ENCODE measurements around the genes RPL22L1 and TMEM212.

GRCh38 chr3:170320522-170321010 is 36.9 kb upstream of the SKIL start:
- PRO-cap: no peak
- RAMPAGE, long total RNA: no peak

- PRO-cap: no peak
- RAMPAGE, long total RNA: no peak
Observed at GRCh38 chr3:170390072-170390649, 28.5 kb upstream of the CLDN11 start.

GRCh38 chr3:170420309-170421016 is 1.8 kb downstream of the CLDN11 start:
- PRO-cap: no peak
- RAMPAGE, long total RNA: no peak

GRCh38 chr3:170425576-170426312 is 7.1 kb downstream of the CLDN11 start:
- PRO-cap: no peak
- RAMPAGE, long total RNA: no peak

DNA sequence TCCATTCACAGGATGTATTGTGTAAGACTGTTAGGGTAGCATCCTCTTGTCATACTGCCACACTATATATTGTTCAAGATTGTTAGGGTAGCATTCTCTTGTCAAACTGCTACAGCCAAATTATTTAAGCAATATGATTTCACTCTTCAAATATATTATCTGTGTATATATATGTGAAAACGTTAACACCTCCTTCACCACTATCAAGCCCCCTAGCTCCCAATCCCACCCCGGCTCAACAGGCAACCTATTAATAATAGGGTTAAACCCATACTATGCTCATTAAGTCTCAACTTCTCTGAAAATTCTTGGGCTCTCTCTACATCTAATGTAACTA is 3.4 kb downstream of the RPL22L1 start:
- PRO-cap: no peak
- RAMPAGE, long total RNA: no peak

DNA sequence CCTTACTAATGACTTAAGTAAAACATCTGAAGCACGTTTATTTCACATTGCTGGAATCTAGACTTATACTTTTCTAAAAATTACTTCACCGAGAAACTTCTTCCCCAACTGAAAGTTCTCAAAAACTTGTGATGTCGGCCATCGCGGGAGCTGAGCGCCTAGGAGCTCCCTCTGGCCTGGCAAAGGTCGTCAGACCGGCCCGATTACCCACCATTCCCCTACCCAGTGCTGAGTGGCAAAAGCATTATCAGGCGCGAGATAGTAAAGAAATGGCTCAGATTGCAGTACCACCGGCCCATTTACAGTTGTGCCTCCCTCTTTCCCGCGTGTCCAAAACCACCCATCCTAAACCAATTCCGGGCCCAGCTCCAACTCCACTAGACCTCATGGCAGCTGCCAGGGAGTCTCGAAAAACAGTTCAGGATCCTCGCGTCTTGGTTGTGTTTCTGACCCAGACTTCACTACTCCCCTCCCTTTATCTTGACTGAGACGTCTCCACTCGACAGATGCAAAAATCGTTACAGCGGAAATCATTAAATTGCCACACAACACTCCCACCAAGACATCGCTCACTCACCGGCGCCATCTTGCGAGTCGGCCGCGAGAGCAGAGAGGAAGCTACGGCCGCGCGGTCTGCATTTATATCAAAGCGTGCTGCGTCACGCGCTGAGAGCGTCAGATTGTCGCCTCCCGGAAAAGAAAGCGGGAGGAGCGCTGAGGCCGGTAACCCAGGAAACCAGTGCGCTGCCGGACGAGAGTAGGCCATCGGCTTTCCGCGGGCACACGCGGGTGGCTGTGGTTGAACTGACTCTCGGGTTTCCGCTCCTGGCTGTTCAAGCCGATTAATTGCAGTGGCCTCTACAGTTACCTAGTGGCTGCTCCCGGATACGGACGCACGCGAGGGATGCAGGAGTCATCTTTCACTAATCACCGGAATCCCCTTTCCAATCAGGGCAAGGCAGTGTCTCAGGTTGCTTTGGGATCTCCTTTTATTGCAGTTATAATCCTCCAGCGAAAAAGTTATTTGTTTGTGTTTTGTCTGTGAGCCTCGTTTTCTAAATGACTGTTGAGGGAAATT is at the start of gene RPL22L1:
Gene RPL22L1 (minus strand): TSS at position 614 of the 1,078 bp plus-strand sequence.
- PRO-cap: bidirectional peak, plus-strand start at position 765 of the sequence, minus-strand start at position 614 of the sequence
- RAMPAGE, long total RNA: start-site peak on the minus strand centred at position 614 of the sequence, 8 bp wide, 189 and 272 reads in 2 replicates

DNA sequence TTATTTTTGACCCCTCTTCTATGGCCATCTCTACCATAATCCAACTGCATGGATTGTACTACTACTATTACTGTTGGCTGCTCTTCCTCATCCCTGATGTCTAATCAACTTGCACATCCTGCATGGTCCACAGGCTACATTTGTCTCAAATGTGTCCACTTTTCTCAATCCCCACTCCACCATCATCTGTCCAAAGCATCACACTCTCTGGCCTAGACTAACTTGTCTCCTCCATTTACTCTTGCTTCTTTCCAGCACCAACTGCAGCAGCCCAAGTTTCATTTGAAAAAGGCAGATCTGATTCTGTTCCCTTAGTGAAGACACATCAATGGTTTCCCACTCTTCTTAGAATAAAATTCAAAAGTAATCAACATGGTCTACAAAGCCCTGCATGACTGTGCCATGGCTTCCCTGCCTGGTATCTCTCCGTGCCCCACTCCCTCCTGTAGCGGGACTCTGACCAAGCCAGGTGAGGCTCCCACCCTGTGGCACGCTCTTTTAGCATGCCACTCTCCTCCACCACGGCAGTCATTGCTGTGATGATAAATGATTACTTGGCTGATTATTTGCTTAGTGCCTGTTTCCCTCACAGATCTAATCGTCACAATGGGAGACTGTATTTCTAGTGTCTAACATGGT is 127.0 kb upstream of the SLC2A2 start:
- PRO-cap: no peak
- RAMPAGE, long total RNA: no peak

DNA sequence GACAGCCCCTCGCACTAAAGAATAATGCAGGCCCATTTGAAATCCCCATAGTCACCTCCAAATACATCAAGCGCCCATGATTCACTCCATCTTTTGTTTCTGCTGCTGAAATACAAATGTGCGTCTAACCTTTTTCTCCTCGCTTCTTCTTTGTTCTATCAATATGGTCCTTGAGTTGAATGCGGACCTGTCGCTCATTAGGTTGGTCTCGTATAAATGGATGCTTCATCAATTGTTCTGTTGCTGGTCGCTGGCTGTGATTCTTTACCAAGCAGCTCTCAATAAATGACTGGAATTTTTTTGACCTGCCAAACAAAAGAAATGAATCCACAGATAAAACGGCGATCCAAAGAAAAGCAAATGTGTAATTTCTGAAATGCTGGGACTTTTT is 140.4 kb upstream of the SLC2A2 start:
- PRO-cap: no peak
- RAMPAGE, long total RNA: no peak

DNA sequence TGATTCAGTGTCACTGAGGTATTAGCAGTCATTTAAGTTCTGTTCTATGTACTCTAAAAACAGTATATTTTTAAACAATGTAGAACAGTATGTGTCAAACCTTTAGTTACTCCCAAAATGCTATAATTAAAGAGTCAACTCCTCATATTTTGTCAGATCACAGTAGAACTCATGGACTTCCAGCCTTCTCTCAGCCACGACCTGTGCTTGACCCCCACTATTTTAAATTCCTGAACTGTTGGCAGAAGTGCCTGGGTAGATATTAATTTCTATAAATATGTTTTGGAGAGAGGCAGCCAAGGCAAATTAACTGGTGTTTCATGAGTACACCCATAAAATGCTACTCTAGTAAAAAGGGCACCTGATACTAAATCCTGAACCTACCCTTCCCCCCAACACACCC is 164.2 kb downstream of the TNIK start:
- PRO-cap: no peak
- RAMPAGE, long total RNA: no peak

DNA sequence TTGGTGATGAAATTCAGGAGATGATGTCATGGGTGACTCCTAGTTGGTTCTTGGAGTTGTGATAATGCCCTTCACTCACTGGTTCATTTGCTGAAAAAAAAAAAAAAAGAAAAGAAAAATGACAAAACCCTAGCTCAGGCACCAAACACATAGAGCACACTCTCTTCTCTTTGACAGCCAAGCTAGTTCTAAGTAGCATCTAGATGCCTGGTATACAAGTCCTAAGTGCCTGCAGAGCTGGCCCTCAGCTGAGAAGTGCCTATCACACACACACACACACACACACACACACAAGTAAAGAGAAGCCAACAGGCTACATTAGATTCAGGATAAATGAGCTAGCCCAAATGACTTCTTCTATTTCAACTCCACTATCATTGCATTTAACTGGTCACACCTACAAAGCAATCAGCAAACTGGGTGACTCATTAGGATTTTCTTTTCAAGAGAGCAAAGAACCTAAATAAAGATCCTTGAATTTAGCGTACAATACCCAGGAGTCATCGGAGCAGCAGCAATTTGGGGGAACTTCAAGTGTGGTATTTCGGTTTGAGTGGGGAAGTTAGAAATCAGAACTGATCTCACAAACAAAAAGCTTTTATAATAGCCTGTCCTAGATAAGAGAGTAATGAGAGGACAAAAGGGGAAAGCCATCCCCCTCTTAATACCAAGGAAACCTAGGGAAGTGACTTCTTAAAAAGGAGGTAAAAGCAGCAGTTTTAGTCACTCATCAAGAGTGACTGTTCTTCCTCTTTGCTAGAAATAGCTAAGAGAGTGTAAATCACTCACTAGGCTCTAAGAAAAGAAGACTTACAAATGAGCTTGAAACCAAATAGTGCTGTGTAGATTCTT is 112.8 kb downstream of the TNIK start:
- PRO-cap: no peak
- RAMPAGE, long total RNA: no peak

DNA sequence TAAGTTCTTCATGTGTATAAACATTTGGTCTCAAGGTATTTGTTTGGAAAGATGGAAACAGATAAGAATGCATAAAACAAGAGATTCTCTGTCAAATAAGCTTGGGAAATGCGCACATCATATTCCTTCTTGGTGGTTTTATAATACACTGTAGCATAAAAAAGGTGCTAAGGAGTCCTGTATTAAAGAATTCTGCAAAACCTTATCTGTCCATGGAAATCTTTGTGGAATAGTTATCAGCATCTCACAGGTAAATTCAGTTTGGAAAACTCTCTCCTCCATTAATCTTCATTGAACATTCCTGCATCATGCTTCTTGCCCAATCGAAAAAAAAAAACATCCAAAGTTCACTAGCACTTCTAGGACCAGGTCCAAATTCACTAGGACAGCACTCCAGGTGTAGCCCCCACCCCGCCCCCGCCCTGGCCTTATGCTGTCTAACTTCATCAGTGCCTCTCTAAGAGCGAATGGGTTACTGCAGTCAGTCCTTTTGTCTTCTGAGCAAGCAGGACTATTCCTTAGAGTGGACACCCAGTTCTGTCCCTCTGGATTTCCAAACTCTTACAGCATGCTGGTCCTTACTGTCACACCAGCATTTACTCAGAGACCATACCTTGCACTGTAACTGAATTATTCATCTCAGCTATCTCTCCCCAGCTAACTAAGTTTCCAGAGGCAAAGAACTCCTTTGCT is 138.6 kb downstream of the PLD1 start:
- PRO-cap: no peak
- RAMPAGE, long total RNA: no peak

- PRO-cap: no peak
- RAMPAGE, long total RNA: no peak
Observed at GRCh38 chr3:171776001-171776468, 34.2 kb downstream of the PLD1 start.

DNA sequence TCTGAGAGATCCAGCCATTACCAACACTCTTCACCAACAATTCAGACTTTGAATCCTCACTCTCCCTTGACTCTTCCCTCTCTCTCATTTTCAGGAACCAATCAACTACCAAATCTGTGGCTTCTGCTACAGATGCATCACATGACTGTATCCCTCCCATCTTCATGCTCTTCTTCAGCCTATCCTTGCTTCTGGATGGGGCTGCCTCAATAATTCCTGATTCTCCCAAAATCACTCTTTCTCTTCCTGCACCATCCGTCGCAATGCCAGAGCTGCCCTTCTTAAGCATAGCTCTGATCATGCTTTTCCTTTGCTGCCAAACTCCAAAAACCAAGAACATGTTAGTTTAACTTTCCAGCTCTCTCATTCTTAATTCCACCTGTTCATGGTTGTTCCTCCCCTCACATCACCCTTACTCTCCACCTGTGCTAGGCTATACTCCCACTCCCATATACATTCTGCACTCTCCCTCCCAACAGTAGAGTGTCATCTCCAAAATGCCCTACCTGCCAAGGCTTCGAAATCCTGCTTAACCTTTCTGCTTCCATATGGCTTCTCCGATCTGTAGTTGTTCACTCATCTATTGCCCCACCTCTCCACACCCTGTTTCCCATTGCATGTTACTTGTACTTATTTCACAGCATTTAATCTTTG is 13.5 kb downstream of the PLD1 start:
- PRO-cap: no peak
- RAMPAGE, long total RNA: no peak

DNA sequence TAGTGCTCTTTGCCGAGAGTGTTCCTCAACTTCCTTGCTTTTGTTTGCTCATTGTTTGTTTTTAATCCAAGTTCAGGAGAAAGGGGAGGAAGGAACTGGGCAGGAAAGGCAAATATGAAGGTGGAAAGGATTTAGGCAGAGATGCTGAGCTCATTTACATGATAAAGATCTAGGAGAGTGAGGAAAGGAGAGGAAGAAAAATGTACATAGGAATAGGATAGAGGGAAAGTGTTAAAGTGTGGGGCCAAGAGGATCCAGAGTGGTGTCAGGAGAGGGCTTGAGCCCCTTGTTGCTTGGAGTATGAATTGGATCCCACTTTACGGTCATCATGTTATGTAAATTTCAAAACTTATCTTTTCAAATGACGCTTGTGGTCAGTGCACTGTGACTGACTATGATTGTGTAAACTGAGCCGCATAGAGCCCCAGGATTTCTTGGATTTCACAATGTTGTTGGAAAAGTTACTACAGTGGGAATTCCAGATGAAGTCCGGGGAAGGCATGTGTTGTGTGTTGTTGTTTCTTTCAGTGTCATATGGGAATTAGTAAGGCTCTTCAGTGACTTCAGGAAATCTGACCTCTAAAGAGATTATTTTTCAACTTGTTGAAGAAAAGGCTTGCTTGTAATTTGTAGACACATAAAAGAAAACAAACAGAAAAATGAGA is 15.1 kb upstream of the PLD1 start:
- PRO-cap: no peak
- RAMPAGE, long total RNA: no peak

DNA sequence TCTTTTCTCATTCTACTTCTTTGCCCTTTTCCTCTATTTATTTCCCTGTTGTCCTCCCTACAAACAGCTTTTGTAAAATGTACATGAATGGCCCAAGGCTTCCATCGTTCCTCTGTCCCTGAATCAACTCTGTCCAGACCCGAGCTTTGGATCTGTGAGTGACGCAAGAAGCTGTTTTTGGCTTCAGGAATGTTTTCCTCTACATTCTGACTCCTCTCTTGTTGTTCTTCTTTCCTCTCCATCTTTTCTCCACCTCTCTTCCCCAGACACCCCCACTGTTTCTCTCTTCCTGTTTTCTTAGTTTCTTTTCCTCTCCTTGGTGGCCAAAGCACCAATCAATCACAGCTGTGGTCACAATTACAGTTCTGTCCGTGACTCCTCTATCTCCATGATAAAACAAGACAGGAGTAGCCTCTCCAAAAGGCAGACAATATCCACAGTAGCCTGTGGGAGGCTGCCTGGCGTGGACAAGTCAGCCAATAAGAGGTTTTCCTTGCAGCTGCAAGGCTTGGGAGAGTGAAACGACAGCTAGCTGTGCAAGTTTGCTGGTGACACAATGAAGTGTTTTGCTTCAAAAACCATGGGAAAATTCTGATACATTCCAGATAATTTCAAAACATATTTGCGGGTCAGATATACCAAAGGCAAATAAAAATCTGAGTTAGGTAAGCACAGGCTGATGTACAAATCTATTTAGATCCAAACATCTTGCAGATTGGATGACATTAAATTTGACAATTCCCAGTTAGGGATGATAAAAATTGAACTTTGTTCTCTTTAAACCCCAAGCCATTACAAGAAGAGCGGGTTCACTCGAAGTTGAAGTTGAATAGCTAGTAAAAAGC is 4.8 kb upstream of the TMEM212 start:
- PRO-cap: no peak
- RAMPAGE, long total RNA: no peak

DNA sequence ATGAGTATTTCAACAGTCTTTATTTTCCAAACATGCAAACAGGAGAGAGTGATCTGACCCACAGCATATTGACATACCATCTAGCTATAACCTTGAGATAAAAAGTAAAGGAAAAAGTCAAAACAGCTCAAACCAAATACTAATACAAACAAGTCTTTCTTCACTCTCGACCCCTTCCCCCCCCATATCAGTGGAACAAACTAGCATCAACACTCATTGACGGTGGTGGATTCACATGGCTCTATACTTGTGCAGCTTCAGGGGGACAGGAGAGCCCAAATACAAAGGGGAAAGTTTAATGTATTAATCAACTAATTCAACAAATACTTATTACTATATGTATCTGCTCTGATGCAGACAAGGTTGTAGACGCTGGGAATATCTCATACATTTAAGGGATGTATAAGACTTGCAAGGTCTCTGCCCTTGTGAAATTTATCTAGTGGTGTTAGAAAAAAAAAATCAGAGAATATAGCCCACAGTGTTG is 1.8 kb upstream of the TMEM212 start:
- PRO-cap: no peak
- RAMPAGE, long total RNA: no peak

DNA sequence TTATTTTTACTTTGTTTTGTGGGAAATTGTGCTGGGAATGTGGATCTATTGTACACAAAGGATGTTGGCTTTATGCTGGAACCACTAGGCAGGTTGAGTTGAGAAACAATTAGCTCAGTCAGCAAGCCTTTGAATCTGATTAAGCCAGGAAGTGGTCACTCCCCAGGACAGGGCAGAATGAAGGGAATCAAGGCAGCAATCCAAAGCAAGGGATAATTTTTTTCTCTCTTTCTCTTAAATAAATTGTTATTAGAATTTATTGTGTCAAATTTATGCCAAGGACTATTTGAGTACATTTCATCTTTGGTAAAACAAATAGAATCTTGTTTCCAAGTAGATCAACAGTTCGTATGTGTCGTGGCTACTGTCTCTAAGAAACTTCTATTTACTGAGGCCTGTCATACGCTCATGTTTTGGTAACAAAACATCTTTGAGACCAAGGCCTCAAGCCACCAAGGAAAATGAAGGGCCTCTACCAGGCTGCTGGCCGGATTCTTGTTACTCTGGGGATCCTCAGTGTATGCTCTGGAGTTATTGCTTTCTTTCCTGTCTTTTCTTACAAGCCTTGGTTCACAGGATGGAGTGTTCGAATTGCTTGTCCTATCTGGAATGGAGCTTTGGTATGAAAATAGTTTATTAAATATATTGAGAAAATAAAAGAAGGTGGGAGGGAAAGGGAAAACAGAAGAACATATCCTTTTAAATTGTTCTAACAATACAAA is at the start of gene TMEM212:
Gene TMEM212 (plus strand): TSS at position 427 of the 722 bp plus-strand sequence.
- PRO-cap: no peak
- RAMPAGE, long total RNA: no peak

DNA sequence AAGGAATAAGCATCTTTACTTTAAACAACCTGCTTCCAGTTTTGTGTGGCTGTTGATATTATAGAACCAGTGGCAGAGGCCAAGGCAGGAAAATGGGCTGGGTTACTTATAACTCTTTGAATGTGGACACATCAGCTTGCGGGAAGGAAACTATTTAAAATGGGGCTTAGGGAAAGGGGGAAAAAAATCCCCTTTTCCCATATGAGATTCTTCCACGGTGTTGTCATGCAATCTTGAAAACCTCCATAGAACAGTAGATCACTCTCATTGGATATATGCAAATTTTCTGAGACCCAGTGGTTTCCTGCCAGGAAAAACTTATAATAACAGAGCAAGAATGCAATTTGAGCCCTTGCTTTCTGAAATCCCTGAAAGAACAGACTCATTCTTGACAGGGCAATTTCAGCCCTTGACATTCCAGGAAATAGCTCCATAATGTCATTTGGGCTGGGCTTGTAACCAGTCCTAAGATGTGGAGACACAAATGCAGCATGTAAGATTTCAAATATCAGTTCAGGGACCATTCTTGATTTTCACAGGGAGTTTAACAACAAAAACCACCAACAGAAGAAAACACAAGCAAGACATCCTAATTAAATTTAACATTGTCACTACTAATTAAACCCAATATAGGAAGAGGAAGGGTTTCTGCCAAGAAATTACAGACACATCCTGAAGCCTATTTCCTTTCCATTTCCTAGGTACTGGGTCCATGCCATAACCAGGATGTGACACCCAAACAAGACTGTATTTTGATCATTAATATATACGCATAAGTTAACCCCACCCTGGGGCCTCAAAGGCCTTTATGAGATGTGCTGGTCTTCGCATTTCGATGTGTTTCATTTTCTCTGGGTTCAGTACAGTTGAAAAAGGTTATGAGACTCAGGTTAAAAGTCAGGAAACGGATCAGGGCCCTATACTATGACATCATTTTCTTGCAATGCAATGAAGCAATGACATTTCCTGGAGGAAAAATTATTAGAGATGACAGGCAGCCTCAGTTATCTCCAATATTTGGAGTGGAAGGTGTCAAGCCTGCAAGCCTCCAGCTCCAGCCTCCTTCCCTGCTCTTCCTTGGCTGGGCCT is 31.4 kb downstream of the TMEM212 start:
- PRO-cap: no peak
- RAMPAGE, long total RNA: no peak

- PRO-cap: no peak
- RAMPAGE, long total RNA: no peak
Observed at GRCh38 chr3:171975359-171975791, 64.0 kb upstream of the FNDC3B start.

- PRO-cap: no peak
- RAMPAGE, long total RNA: no peak
Observed at GRCh38 chr3:172052416-172053029, 13.1 kb downstream of the FNDC3B start.

All from Karpas-422 (cell line).